ENCODE measurements around a stretch of chr11.

- RRBS, result no CpG with 5 or more reads among the region's 5 CpGs
Measured at GRCh38 chr11:10219473-10219911, 74.5 kb downstream of the SBF2 start.

DNA sequence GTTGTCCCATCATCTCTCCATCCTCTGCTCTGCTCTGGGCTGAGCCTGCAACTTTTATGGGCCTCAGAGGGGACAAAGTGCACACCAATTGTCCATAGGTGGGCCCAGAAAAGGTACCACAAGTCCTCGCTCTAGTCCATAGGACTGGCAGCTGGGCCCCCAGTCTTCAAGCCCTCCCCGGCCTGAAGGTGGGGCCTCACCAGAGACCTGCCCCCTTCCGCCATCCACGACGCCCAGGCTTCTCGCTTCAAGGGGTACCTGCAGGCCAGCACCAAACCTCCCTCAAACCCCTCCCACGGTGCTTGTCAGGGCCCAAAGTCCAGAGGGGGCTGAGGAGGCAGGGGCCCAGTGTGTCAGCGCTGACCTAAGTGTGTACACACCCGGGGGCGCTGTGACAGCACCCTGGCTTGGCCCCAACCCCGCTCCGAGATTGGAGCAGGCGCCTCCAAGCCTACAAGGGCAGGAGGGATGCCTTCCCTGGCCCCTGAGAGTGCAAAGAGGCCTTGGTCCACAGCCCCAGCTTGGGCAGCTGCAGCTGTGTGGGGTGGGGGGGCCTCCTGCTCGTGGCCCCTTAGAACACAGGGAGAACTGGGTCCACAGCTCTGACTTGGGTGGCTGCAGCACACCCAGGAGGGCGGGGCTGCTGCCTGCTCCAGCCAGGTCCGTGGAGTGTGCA lies 5.1 kb downstream of the SBF2 start:
- RRBS, result no CpG with 5 or more reads among the region's 16 CpGs

GRCh38 chr11:10289757-10290399 lies 4.1 kb downstream of the SBF2 start:
- RRBS, result 56% methylated on average over 2 of the region's 10 CpGs

GRCh38 chr11:10294421-10295145 lies 564 bp upstream of the SBF2 start:
- RRBS, result no CpG with 5 or more reads among the region's 35 CpGs

- RRBS, result no CpG with 5 or more reads among the region's 13 CpGs
Measured at GRCh38 chr11:10351463-10352181, 46.7 kb downstream of the ADM start.

- RRBS, result no CpG with 5 or more reads among the region's 5 CpGs
Measured at GRCh38 chr11:10388453-10388963, 66.6 kb upstream of the AMPD3 start.

DNA sequence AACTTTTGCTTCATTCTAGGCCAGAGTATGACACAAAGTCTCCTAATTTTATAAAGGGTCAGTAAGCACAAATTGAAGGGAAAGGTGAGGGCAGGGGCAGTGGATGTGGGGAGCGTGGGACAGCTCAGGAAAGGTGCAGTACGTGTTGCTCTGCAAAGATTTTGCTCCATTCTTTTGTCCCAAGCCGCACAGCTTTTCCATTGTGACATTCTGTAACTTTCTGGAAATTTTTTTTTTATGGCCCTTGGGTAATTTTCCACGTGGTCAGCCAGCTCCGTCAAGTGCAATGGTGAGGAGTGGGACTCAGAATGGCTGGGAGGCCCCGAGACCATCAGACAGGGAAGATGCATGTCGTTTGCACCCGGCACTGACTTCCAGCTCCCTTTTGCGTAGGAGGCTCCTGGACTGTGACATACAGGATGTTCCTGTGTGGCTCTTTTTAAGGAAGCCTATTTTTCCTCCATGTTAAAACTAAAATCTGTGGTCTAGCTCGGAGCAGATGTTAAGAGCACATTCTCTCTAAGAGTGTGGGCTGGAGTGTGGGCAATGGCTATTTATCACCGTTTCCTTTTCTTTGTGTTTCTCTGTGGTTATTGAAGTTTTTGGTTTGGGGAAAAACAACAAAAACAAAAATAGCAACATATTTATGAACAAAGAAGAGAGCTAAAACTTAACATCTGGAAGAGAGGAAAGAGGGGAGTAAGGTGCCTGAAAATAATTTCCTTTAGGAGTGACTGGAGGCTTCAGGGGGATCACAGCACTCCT lies 41.0 kb upstream of the AMPD3 start:
- RRBS, result no CpG with 5 or more reads among the region's 11 CpGs

DNA sequence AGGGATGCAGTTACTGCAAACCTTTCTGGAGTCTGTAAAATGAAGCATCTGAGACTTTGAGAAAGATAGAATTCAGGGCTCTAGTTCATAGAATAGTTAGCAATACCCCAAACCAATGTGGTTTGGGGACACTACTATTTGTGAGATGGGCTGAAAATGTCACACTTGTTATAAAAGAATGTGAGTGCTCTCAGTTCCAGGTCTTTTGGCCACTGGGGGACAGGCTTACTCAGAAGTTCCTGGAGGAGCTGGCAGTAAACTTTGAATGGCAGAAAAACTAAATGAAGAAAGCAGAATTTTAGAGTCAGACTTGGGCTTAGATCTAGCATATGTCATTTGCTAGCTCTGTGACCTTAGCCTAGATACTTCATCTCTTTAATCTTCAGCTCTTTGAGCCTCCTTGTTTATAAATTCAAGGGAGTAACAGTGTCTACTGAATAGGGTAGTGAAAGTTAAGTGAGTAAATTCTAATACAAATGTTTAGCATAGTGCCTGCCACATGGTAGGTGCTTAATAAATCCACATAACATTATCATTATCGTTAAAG lies 3.7 kb downstream of the LYVE1 start:
- RRBS, result no CpG with 5 or more reads among the region's 1 CpG

DNA sequence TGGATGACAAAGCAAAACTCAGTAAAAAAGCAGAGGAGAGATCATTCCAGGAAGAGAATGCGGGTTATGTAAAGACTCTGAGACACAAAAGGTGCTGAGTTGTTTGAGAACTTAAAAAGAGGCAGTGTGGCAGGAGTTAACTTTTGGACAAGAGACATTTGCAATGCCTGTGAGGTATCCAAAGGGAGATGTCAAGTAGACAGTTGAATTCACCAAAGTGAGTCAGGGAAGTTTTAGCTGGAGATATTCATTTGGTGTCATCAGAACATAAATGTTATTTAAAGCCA lies 14.4 kb upstream of the LYVE1 start:
- RRBS, result no CpG with 5 or more reads among the region's 1 CpG

GRCh38 chr11:10599365-10600107 lies 31.1 kb upstream of the LYVE1 start:
- RRBS, result no CpG with 5 or more reads among the region's 6 CpGs

DNA sequence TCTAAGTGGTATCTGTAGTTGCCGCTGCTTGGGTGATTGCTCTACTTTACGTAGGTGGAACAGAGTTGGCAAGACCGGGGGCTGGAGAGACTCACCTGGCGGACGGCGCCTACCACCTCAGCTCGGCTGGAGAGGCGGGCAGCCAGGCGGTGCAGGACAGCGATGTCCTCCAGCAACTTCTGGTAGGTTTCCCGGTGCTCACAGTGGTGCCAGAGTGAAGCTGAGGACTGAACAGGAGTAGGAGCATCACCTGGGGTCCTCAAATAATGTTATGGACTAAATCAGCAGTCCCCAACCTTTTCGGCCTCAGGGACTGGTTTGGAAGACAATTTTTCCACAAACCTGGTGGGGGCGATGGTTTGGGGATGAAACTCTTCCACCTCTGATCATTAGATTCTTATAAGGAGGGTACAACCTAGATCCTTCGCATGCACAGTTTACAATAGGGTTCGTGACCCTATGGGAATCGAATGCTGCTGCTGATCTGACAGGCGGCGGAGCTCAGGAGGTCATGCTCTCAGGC lies 34.6 kb upstream of the LYVE1 start:
- RRBS, result 93% methylated on average over 6 of the region's 18 CpGs

DNA sequence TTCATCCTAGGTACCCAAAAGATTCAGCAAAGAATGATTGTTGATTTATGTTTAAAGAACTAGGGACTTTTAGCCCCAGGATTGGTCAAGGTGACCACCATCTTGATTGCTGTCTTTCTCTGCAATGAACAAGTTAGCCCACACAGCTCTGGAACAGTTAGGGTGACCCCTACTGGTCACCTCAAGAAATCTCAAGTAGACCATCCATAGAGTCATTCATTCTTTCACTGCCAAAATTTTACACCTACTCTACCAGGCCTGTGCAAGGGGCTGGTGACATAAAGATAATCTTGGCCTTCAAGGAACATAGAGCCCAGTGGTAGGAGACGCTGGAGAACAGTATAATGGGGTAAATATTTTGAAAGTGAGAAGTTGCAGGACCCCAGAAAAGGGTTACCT lies 39.3 kb downstream of the IRAG1 start:
- RRBS, result no CpG with 5 or more reads among the region's 1 CpG

- RRBS, result no CpG with 5 or more reads among the region's 3 CpGs
Measured at GRCh38 chr11:10669096-10669644, 24.4 kb downstream of the IRAG1 start.

- RRBS, result no CpG with 5 or more reads among the region's 8 CpGs
Measured at GRCh38 chr11:10696724-10697490, 3.4 kb upstream of the IRAG1 start.

DNA sequence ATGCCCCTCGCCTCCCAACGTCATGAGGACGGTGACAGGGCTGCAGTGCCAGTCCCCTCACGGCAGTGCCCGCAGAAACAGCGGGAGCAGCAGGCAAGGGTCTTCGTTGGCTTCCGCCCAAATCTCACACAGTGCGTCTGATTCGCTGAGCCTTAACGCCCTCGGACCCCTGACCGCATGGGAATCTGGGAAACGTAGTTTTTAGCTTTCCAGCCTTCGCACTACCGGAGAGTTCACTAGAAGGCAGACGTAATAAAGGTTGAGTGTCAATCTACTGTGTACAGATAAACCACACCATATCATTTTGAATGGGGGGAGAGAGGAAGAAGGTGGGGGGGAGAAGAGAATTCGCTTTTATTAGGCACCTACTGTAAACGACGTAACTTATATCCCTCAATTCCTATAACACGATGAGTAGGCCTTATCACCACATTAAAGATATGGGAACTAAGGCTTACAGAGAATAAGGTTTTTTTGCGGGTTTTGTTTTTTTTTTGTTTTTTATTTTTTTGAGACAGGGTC lies 21.8 kb upstream of the CTR9 start:
- RRBS, result no CpG with 5 or more reads among the region's 22 CpGs

DNA sequence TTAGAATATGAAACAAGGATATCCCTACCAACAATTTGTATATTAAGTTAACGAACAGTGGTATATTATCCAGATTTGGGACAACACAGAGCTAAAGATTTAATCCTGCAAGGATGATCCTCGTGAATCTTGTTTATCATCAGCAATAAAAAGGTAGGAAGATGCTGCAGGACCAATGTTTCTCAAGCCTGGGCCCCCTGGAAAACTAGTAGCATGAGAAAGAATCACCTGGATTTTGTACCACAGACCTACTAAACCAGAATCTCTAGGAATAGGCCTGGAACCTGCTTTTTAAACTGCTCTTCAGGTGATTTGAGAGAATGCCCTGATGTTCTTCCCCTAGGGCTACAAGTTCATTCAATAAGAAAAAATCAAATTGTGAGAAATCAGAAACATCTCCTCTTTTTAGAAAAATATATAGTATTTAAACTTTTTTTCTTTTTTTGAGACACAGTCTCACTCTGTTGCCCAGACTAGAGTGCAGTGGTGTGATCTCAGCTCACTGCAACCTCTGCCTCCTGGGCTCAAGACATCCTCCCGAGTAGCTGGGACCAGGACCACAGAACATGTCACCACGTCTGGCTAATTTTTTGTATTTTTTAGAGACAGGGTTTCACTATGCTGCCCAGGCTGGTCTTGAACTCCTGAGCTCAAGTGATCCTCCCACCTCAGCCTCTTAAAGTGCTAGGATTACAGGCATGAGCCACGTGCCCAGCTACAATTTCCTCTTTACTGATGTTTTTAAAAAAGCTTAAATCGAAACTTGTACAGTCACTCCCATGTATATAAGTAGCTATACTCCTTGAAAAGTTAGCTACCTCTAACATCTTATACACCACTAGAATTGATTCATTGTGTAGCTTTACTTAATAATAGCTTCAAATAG lies 10.5 kb downstream of the EIF4G2 start:
- RRBS, result no CpG with 5 or more reads among the region's 6 CpGs

GRCh38 chr11:10807374-10808335 lies 1.1 kb downstream of the EIF4G2 start:
- RRBS, result 2% methylated on average over 22 of the region's 52 CpGs

- RRBS, result no CpG with 5 or more reads among the region's 10 CpGs
Measured at GRCh38 chr11:10899036-10899947, 41.4 kb upstream of the ZBED5 start.

DNA sequence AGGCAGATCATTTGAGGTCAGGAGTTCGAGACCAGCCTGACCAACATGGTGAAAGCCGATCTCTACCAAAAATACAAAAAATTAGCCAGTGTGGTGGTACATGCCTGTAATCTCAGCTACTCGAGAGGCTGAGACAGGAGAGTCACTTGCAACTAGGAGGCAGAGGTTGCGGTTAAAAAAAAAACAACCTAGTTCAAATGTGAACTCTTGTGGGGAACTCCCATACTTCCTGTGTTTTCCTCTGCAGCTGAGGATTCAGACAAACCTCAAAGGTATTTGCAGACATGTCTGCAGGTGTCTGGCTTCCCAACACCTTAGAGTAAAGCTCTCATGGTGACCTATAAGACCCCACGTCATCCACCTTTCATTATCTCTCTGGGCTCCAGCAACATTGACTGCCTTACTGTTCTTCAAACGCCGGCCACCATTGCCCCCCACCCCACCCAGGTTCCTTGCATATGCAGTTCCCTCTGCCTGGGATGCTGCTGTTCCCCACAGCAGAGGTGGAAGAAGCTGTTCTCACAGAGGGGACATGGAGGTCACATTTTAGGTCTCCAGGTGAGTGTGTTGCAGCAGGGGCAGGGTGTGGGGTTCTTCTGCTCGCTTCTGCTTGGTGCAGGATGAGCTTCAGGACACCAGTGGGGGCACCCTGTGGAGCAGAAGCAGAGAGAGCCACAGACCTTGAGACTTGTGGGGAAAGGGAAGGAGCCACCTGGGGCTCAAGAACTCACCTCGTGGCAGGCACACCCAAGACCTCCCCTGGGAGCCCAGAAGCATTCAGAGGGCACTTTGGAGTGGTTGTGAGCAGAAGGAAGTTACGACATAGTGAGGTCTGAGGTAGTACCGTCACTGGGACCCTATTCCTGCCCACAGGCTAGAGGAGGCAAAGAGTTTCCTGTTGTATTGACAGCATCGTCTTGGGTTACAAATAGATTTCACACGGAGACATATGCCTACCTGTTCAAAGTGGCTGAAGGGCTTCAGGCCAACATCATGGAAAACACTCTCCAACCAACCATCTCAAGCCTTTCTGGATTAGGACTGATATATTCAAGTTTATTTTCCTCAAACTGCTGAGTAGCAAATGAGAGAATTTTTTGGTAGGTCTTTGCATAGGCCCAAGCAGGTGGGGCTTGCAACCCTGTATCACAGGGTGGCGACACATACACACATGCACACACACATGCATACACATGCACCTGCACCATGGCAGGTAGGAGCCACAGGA lies 203.1 kb downstream of the CSNK2A3 start:
- RRBS, result no CpG with 5 or more reads among the region's 14 CpGs

DNA sequence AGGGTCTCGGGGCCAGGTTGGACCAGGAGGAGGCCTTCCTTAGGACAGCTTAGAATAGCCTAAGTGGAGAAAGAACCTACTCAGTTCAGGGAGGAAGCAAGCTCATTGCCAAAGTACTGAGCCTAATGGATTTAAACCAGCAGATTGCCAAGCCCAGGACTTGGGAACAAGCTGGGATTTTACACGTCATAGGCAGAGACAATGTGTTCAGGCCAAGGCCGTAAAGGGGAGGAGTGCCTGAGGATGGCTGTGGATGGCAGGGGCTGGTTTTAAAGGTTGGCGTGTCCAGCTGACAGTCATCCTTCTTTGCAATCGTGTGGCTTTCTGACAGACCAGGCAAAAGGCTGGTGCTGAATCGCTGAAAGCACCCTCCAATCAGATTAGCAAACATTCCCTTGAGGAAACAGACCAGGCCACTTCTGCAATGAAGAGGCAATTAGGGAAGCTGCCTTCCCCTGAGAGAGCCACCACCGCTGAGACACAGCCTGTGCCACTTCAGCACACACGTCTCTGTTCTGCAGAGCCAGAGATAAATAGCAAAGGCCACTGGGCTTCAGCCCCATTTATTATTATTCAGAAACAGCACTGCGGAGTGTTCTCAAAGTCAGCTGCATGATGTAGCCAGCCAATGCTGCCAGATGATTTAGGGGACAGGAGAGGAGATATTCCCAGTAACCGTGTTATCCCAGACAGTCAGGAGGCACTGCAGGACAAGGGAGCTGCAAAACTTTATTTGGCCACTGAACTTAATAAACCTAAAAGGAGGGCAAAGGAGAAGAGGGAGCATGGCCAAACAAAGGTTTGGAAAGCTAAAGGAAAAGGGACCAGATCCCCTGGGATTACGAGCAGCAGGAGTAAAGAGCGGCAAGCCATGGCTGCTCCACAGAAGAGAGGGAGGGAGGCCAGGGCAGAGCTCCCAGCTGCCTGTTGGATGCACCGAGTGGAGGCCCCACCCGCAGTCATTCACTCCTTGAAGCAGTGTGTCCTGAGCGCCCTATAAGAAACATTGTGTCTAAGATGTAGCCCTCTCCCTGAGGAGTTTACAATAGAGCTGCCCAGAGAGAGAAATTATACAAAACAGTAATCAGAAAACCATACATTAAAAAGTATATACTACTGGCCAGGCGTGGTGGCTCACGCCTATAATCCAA lies 54.3 kb upstream of the CSNK2A3 start:
- RRBS, result no CpG with 5 or more reads among the region's 17 CpGs

All from Ishikawa (cell line).